Pulmonary lymph node (tissue), 1 donor: Measurements from ENCODE around the genes GBA1 and ENTREP3.

- PRO-cap = unidirectional peak, minus-strand start at chr1:155241249
Observed at GRCh38 chr1:155240897-155241622, at the start of gene GBA1. TSS of gene GBA1 (minus strand) at chr1:155241249.

DNA sequence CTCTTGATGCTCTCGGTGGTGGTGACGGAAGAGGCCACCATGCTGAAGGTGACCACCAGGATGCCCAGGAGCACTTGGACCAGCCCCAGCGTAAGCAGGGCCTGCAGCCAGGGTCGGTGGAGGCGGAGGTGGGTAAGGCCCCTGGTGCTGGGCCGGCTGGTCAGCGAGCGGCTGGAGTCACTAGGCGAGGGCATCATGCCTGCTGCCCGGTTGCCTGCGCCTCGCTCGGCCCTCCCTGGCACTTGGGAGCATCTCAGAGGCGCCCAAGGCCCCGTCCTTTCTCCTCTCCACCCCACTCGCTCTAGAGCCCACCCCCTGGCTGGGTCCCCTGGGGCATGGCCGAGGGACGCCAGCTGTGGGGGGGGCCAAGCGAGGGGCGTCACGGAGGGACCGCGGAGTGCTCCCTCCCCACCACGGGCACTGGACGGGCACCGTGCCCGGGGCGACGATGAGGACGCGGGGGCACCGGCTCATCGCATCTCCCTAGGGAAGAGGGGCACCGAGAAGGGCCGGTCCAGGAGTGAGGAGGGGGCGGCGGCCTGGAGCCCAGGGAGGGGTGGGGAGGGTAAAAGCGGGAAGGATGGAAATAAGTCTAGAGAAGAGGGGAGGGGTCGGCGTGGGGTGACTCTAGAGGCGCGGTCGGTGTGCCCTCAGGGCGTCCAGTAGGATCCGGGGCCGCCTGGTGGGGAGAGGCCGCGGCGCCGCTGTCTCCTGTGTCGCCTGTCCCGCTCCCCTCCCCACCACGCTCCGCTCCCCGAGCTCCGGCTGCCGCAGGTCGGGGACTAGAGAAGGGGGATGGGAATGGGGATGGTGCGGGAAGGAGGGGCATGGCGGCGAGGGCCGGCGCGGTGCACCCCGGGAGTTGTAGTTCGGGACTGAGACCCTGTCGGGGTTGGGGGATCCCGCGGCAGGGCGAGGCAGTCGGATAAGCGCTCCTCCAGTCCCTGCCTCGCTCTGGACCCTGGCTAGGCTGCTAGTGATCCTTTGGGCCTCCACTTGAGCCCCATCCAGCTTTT is at the start of gene ENTREP3:
ENTREP3 (minus strand) TSS at position 803 of the 1,016 bp plus-strand sequence.
- PRO-cap = bidirectional peak, plus-strand start at position 878 of the sequence, minus-strand start at position 749 of the sequence

- PRO-cap = no peak
Observed at GRCh38 chr1:155317616-155318440, 2.9 kb upstream of the RUSC1 start.

DNA sequence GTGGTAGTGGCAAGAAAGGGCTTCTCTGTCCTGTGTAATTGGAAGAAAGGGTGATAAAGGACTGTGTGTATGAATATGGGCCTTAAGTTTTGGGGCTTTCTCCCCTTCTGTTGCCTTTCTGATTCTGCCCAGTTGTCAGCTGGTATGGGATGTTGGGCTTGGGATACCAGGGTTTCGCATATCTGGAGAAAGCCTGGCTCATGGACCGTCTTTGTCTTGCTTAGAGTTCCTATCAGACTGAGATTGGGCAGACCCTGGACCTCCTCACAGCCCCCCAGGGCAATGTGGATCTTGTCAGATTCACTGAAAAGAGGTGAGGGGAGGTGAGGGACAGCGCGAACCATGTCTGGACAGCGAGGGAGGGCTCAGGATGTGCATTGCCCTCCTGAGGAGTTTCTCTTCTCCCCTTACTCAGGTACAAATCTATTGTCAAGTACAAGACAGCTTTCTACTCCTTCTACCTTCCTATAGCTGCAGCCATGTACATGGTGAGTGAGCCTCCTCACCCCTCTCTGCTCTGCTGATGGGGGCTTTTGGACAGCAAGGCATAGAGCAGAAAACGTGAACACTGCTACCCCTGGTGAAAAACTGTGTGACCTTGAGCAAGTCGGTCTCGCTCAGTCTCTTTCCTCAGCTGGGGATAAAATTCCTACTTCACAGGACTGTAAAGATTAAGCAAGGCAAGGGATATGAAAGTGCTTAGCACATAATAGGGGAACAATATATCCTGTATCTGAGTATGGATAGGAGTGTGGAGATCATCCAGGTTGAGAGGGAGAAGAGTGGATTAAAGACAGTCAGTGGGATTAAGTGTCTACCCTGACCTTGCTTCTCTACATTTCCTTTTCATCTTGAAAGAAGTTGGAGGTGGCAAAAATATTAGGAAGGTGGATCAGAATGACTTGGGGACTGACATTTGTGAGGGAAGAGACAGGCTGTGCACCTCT is 2.0 kb upstream of the RUSC1 start:
- PRO-cap = no peak

GRCh38 chr1:155320996-155321759 is 484 bp downstream of the RUSC1 start:
- PRO-cap = no peak

GRCh38 chr1:155335562-155336078 is 14.9 kb downstream of the RUSC1 start:
- PRO-cap = no peak

DNA sequence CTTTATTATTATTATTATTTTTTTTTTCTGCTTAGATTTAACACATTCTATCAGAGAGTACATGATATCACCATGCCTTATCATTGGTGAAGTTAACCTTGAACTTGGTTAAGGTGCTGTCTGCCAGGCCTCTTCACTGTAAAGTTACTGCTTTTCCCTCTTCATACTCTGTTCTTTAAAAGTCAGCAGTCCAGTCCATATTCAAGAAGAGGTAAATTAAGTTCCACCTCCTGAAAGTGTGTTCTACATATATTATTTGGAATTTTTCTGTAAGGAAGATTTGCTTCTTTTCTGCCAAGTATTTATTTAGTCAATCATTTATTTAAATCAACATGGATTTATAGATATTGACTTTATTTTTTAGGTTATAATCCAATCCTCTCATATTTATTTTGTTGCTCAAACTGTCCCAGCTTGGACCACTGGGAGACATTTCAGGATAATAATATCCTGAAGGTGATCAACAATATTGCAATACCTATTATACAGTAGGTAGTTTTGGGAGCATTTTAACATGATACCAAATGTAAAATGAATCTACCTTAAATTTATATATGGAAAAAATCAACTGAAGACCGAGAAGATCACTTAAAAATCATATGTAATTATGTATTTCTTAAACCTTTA is 94.3 kb downstream of the ASH1L start:
- PRO-cap = no peak

DNA sequence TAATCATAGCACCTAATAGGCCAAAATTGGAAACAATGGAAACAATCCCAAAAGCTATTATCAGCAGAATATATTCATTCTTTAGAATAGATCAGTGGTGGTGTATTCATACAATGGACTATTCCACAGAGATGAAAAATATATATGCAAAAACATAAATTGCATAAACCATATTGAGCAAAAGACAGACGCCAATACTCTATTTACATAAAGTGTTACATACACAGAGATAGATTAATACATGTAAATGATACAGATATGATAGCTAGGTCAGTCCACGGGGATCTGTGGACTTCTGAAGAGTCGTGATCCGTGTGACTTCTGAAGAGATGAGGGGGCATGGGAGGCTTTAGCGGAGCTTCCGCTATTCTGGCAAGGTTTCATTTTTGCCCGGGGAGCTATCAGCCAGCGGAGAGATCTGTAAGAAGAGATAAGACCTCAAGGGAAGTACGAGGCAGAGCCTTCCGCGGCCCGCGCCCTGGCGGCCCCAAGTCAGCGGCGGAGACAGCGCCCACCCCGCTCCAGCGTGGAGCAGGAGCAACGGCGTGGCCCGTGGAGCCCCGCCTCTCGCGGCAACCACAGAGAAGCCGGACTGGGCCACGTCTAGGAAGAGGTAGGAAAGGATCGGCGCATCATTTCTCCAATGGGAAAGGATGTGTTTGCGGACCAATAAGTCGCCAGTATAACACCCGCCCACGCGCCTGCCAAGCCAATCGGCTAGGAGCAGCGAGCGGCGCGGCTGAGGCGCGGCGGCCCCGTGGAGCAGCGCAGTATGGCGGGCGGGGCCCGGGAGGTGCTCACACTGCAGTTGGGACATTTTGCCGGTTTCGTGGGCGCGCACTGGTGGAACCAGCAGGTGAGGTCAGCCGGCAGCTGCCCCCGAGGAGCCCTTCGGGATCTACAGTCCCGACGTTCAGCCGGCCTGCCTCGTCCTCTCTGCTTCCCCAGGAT is 56.4 kb downstream of the DAP3 start:
- PRO-cap = unidirectional peak, minus-strand start at position 580 of the sequence; unidirectional peak, minus-strand start at position 645 of the sequence

DNA sequence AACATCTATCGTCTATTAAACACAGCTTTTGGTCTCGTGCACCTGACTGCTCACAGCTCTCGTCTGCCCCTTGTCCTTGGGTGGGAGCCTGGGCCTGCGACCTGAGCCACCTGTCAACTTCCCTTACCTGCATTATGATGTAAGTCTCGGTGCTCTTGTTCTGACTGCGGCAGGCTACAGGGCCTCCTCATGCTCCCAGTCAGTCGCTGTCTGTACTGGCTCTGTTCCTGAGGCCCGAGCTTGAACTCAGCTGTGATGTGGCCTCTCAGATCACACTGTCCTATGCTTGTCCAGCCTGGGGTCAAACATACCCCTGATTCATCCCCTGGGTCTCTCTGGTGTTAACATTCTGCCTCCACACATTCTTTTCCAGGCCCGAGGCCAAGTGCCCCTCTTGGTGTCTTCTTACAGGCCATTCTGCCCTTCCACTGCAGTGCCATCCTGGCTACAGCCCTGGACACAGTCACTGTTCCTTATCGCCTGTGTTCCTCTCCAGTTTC is 59.1 kb downstream of the DAP3 start:
- PRO-cap = no peak

DNA sequence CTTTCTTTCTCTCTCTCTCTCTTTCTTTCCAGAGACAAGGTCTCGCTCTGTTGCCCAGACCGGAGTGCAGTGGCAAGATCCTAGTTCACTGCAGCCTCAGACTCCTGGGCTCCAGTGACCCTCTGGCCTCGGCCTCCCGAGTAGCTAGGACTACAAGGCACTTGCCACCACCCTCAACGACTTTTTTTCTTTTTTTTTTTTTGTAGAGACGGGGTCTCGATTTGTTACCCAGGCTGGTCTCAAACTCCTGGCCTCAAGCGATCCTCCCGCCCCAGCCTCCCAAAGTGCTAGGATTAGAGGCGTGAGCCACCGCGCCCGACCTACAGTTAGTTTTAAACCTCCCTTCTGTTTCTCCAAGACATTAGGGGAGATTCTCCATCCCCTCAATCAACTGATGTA is 800 bp downstream of the GON4L start:
- PRO-cap = no peak

GRCh38 chr1:155872422-155873036 is 13.2 kb downstream of the SYT11 start:
- PRO-cap = no peak

- PRO-cap = no peak
Observed at GRCh38 chr1:155917358-155917791, 6.2 kb upstream of the RIT1 start.

DNA sequence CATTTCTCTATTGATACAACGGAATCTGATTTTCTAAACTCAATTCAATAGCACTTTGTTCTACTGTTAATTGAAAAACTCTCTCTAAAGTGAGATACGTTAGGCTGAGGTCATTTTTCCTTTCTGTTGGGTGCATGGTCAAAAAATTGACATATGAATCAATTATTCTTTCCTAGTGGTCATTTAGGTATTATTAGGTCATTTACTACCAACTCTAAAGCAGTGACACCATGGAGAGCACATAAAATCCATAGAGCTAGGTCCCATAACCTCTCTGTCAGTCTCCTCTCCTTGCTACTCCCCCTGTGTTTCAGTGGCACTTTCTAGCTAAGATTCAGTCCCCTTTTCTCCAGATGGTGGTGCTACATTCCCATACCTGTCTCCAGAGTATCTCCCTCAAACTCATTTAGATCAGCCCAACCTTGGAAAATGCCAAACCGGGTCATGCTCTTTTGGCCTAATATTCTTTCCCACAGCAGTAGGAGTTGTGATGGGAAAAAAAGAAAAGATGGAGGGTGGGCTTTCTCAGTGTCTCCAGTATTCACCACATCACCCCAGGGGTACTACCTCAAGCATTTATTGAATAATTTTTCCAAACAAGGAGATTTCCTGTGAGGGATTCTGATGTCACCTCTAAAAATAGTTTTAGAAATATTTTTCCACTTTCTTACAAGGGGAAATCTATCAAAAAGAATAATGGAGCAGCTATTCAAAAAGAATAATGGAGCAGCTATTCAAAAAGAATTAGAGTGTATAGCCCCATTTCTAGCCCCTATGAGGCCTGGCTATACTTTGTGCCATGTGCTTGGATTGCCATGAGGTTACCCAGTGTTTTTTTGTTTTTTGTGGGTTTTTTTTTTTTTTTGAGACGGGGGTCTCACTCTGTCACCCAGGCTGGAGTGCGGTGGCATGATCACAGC is 3.2 kb upstream of the RXFP4 start:
- PRO-cap = no peak

- PRO-cap = no peak
Observed at GRCh38 chr1:155960278-155961255, 17.8 kb downstream of the ARHGEF2 start.

- PRO-cap = no peak
Observed at GRCh38 chr1:155973767-155974356, 4.5 kb downstream of the ARHGEF2 start.

GRCh38 chr1:155978983-155979433 is 661 bp upstream of the ARHGEF2 start:
- PRO-cap = bidirectional peak, plus-strand start at chr1:155979272, minus-strand start at chr1:155979182

- PRO-cap = no peak
Observed at GRCh38 chr1:156003944-156004403, 16.8 kb downstream of the SSR2 start.

GRCh38 chr1:156080678-156081148 is 1.6 kb downstream of the MEX3A start:
- PRO-cap = no peak

- PRO-cap = no peak
Observed at GRCh38 chr1:156095895-156096965, 14.0 kb upstream of the MEX3A start.

GRCh38 chr1:156099915-156100642 is 14.4 kb upstream of the LMNA start:
- PRO-cap = no peak